Progenitor cell of endocrine pancreas (in vitro differentiated cells): ENCODE measurements around a stretch of chr14.

- PRO-cap = no peak
Observed at GRCh38 chr14:103336921-103337551, 3.0 kb downstream of the EIF5 start.

DNA sequence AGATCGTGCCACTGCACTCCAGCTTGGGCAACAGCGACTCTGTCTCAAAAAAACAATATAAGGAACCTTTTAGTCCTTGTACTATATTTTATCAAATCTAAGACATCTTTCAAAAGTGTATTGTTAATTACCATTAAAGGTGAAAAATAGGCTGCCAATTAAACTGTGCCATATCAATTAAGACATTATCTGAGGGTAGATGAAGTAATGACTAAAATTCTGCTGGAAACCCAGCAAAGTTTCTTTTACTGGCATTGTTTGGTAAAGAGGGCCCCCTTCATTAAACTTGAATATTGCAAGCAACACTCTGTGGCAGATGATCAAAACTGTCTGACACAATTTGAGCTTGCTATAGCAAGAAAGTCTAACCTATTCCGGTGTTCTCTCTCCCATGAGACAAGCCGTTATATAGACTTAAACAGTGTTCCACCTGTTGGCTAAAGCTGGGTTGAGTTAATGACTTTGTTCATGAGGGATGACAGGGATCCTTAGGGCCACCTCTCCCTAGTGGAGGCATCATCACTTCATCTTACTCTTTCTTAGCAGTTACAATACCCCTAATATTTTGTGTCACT lies 3.6 kb downstream of the EIF5 start:
- PRO-cap = no peak

GRCh38 chr14:103340202-103341186 lies 6.5 kb downstream of the EIF5 start:
- PRO-cap = no peak

DNA sequence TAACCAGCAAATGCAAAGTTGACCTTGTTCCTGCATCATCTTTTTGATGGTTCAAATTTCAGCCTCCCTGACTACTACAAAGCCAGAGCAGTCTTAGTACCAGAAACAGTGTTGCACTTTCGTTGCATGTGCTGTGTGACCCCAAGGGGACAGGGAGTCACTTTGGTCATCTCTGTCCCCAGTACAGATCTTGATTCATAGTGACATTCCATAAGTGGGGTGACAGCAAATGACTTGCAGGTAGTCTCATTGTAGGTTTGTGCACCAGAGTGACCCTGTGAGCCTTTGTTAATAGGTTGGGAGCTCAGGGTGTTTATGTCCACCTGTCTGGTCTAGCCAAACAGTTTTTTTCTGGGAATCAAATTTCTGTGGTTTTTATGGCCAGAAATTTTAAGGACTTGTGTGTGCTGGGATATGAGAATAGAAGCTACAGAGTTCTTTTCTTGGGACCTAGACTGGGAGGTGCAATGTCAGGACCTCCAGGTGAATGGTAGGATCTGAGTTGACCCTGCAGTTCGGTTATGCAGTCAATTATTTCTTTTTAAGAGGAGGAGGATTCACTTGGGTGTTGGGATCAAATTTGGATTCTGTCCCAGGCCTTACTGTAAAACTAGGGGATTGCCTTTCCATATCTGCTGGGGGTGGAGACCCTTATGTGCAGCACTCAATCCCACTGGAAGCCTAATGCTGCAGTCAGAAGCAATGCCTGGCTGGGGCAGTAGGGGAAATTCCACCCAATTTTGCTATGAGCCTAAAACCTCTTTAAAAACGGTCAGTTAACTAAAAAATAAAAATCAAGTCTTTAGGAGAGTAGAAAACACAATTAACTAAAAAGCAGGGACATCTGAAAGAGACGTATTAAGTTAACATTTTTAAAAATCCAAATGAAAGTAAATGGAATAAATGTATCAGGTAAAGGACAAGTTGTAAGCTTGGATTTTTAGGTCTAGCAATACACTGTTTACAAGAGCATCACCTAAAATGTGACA lies 10.2 kb downstream of the EIF5 start:
- PRO-cap = no peak

GRCh38 chr14:103384929-103385309 lies 296 bp upstream of the MARK3 start:
- PRO-cap = bidirectional peak, plus-strand start at chr14:103385439, minus-strand start at chr14:103385245

DNA sequence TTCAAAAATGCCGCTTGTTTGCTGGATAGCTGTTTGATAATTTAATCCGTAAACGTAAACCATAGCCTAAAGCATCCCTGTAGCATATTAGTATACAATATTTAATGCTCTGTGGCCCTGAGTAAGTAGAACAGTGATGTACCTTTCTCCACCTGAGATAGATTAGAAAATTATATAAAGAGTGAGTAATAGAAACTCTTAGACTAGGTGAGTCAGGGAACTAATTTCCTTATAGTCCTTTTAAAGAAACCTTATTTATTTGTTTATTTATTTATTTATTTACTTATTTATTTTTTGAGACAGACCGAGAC lies 2.0 kb downstream of the MARK3 start:
- PRO-cap = no peak

DNA sequence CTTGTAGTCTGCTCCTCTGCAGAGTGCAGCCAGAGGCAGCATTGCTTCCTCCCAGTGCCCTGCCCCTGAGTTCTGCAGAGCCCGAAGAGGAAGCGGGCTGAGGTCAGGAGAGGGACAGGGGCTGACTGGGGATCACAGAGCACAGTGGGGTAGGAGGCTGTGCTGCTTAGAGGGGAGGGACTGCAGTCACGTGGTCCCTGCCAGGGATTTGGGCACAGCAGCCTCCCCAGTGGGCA lies 2.4 kb upstream of the TRMT61A start:
- PRO-cap = no peak

GRCh38 chr14:103551297-103551898 lies 11.1 kb downstream of the BAG5 start:
- PRO-cap = no peak

DNA sequence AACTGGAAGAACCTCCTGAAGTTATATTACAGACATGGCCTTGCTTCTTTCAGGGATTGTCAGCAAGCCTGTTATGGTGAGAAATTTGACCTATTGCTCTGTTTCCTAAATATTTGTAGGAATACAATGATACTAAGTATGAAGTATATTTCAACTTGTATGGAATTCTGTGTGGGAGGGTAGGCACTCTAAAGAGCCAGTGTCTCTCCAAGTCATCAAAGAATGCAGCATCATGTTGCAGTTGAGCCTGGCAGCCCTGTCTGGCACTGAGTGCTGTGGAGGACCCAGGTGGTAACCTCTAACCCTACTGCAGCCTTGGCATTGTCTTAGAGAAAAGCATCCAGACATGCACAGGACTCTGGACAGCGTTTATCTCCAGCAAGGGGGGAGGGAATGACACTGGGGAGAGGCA lies 1.6 kb downstream of the KLC1 start:
- PRO-cap = no peak

- PRO-cap = no peak
Observed at GRCh38 chr14:103654305-103654968, 25.4 kb downstream of the KLC1 start.

DNA sequence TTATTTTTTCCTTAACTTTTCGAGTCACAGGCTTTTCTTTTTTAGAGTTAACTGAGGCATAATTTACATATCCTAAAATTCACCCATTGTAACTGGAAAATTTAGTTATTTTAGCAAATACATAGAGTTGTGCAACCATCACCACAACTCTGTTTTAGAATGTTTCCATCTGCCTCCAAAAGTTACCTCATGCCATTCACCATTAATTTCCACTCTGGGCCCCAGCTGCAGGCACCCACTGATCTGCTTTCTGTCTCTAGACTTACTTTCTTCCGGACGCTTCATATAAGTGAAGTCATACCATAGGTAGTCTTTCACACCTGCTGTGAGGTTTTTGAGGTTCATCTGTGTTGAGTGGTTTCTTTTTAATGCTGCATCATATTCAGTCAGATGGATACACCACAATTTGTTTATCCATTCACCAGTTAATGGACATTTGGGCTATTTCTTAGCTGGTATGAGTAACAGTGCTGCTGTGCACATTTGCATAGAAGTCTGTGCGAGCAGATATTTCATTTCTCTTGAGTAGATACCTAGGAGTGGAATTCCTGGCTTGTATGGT lies 48.1 kb downstream of the ZFYVE21 start:
- PRO-cap = no peak

- PRO-cap = no peak
Observed at GRCh38 chr14:103881191-103882112, 34.1 kb upstream of the PPP1R13B start.

GRCh38 chr14:103889279-103889612 lies 32.1 kb downstream of the ATP5MJ start:
- PRO-cap = no peak

- PRO-cap = no peak
Observed at GRCh38 chr14:104240153-104240941, 102.0 kb downstream of the KIF26A start.

DNA sequence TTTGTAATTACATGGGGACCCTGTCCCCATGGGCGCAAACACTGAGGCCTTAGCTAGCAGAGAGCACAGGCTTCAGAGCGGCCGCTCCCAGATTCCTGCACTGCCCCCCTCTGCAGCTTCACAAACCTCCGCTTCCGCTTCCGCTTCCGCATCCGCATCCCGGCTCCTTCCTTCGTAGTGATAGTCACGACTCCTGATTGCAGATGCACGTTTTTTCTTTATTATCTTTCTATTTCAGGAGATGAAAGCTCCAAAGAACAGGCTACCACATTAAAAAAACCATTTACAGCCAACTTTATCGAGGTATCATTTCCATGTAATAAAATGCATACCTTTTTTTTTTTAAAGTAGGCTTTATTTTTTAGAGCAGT lies 129.7 kb downstream of the KIF26A start:
- PRO-cap = no peak

DNA sequence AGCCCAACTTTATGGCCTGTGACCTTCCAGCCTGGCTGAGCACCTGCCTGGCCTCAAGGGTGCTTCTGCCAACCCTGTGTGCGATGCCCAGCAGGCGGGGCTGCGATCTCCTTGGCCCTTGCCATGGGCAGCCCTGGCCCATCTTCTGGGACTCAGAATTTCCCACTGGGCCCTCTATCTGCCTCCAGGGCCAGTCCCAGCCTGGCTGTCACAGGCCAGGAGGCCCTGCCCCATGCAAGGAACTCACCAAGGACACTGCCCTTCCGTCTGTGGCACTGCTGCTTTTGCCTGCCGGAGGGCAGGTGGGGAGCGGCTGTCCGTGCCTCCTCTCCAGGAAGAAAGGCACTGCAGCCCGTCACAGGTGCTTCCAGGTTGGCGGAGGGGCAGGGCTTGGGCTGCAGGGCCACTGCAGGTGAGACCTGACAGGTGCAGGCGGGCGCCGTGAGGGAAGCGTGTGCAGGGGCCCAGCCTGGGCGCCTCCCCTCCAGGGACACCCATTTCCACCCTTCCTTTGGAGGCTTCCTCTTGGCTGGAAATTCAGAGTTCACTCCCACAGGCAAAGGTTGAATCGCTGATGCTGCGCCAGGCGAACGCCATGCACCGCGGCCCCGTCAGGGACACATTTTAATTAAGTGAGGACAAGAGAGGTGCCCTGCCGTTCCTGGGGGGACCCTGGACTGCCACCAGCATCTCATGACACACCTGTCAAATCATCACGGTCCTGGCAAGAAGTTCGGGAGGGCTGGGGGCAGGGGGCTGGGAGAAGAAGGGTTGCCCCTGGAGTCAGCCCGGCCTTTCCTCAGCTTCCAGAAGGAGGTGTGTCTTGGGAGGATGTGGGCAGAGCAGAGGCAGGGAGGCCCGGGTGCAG lies 178.0 kb downstream of the KIF26A start:
- PRO-cap = no peak

DNA sequence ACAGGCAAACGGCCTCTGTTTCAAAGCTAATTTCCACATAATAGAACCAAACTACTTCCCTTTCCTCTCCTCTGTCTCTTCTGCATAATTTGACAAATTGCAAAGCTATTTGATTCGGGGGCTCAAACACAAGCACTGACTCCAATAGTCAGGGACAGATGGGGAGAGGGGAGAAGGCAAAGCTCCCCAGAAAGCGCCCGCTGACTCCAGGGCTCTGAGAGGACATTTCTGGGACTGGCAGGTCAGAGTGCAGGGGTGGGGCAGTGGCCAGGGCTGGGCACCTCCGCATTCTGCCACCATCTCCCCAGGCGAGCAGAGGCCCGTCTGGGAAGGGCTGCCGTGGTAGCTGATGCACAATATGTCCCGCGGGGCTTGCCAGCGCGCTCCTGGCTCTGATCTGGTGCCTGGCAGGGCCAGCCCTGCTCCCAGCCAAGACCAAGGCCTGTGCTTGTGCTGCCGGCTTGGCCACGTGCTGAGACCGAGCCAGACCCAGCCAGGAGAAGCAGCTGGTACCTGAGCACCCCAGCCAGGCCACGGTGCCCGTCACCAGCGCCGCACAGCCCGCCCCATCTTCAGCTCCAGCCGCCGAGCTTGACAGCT lies 68.8 kb upstream of the C14orf180 start:
- PRO-cap = no peak

- PRO-cap = no peak
Observed at GRCh38 chr14:104657730-104658208, 31.6 kb upstream of the INF2 start.

DNA sequence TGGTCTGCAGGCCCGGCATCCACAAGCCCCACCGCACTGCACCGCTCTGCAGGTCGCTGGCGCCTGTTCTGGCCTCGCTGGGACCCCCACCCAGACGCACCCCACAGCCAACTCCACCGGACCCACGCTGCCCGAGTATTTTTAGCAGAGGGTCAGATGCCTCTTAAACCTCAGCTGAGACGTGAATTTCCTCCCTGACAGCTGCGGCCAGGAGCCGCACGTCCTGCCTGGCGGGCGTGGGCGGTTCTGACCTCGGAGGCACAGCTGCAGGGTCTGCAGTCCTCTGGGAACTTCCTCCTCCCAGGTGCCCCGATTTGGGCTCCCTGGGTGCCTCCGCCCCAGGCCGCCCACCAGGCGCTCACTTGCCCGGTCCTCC lies 29.4 kb upstream of the INF2 start:
- PRO-cap = no peak

- PRO-cap = unidirectional peak, plus-strand start at chr14:104665522; unidirectional peak, plus-strand start at chr14:104665673
Observed at GRCh38 chr14:104665250-104666080, 24.0 kb upstream of the INF2 start.